SEM (cell line): ENCODE results near the genes ERO1A and CNIH1.

DNA sequence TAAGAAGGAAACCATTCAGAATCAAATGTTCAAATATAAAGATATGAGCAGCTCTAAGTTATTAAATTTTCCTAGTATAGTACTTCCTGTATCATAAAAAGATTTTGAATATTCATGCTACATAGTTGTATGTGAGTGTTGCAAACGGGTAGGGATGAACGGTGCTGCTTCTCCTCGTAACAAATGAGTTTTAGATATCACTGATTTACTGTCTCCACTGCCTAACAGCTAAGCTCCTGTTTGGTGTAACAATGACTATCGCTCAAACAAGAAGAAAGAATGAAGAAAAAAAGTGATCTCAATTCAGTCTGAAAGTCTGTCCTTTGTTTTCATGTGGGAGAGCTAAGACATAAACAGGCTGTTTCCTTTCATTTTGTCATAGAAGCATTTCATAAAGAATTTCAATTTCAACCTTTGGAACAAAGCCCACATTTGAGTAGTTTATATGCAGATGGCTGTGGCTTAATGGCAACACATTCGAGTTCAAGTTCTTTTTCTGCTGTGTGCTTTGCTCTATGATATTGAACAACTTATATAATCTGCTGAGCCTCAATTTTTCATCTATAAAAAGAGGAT lies 26.0 kb upstream of the RTRAF start:
- PRO-cap = no peak

- PRO-cap = no peak
Observed at GRCh38 chr14:52266828-52267214, 677 bp upstream of the PTGDR start.

DNA sequence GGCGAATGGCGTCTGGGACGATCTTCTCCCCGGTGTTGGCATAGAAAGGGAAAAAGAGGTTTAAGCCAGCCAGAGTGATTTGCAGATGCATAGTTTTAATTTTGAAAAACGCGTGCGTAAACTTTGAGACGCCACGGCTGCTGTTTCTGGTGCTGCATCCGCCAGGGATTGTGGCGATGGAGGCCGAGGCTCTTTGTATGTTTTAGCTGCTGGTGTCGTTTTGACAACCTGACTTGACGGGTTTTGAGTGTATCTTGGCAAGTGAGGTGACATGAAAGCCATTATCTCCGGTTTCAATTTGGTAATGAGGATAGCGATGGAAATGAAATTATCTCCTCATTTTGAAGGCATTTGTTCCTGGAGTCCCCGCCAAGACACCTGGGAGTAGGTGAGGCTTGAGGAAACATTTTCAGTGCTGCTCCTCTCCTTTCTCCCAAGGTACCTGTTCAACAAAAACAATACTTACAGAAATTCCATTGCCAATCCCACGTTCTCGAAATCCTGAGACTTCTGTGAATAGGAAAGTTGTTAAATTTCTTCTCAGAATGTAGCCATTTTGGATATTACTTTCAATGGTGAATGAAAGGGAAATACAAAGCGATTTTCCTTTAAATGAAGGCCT lies 1.7 kb downstream of the PTGDR start:
- PRO-cap = no peak

DNA sequence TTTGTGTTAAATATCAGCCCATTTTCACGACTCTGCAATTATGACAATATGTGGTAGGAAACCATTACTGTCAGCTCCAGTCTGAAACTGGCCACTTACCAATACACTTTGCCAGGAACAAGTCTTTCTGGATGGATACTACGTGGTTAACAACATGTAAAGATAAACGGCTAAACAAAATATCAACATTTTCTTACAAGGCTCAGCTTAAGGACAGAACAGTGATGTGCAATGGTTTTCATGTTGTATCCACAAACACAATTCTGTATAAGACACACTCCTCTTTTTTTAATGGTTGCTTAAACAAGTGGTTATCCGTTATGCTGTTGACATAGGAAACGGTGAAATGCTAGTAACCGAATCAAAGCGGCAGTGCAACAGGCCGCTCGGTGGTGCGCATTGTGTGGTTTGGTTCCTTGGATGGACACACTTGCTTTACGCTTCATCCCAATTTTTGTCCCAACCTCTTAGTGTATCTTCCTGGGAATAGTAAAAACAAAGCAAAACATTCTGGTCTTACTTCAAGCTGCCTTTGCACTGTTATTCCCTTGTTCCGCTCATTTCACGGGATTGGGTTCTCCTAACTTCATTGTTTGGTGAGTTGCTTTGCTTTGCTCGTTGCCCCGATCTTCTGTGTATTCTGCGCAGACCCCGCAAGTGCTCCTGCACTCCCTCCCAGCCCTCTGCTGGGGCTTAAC lies 690 bp upstream of the PTGER2 start:
- PRO-cap = no peak

DNA sequence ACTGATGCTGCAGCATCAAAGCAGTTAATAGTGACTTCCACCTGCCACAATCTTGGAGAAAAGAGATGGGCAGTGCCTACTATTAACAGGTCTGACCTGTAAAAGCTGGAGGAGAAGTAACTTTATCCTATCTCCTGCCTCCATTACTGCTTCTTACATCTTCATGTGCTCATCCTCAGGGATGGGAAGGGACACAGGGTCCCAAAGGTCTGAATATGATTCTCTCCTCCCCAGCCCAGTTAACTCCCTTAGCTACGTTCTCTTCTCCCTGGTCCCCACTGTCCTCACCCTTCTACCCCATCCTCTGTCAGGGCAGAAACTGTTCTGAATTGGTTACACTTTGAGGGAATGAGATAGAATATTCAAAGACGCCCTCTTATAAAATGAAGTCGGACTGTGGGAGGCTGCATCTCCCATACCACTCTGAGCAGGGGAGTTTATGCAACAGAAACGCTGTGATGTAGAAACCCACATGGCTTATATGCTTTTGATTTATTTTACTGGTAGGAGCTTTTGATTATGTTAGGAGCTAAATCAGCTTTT lies 2.4 kb downstream of the PTGER2 start:
- PRO-cap = no peak

DNA sequence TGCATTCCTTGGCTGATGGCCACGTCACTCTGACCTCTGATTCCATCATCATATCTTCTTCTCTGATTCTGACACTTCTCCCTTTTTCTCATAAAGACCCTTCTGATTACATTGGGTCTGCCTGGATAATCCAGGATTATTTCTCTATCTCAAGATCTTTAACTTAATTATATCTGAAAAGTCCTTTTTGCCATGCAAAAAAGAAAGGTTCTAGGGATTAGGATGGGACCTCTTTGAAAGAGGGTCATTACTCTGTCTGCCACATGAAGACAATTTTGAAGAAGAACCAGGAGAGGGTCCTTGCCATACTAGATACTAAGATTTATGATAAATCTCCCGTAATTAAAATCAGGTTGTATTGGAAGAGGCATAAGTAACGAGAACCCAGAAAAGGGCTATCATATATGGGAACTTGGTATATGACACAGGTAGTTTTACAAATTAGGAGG lies 31.1 kb downstream of the PTGER2 start:
- PRO-cap = no peak

DNA sequence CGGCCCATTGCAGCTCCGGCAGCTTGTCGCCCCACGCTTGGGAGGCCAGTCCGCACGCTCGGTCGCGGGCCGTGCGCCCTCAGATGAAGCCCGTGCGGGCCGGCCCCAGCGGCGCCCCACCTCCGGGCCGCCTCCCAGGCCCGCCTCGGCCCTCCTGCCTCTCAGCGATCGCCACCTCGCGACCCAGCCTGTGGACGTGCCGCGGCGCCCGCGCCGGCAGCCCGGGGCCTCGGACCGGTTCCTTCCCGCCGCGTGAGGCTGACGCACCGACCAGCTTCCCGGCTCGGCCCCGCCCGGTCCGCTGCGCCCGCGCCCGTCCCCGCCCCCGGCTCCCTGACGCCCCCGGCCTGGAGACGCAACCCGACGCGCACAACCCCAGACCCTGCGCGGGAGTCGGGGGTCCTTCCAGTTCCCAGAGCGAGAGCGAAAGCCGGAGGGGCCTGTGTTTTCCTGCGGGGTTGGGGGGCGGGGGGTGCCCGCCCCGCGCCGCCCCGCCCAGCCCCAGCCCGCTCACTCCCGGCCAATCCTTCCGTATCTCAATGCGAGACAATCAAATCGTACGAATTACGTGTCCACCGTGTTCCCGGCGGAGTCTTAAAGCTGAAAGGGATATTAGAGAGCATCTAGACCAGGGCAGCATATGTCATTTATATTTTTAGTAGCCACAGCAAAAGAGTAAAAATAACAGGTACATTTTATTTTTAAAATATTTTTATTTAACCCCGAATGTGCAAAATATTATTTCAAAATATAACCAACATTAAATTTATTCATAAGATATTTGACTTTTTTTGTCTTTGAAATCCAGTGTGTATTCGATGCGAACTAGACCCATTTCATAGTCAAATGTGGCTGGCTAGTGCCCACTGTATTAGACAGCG lies at the start of gene ERO1A:
ERO1A (minus strand) TSS at position 85 of the 881 bp plus-strand sequence.
- PRO-cap = bidirectional peak, plus-strand start at position 336 of the sequence, minus-strand start at position 244 of the sequence; bidirectional peak, plus-strand start at position 549 of the sequence, minus-strand start at position 425 of the sequence

DNA sequence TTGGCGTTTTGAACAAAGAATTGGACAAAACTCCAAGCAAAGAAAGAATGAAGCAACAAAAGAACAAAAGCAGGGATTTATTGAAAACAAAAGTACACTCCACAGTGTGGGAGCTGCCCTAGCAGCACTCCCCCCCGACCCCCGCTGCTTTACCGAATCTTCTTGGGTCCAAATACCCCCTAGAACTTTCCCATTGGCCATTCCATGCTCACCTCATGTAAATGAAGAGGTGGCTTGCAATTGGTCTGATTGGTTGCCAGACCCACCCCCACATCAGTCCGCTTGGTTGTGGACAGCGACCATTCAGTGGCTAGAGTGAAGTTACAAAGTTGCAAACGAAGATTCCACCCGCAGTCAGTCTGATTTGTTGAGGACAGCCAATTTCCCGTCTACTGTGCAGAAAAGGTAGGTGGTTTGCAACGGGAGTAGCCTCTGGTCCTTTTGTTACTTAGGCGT lies 3.8 kb downstream of the STYX start:
- PRO-cap = no peak

DNA sequence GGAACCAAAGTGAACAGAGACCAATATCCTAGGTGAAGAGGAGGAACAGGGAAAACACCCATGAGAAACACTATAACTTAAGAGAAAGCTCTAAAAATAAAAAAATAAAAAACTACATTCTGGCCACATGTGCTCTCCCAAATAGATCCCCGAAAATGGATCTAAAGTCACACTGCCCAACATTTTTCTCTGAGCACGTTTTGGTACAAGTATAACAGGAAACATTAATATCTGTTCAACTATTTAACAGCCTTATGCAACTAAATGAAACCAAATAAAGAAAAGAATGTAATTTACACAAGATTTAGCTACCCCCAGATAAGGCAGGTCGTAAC lies 31.1 kb downstream of the FERMT2 start:
- PRO-cap = no peak

DNA sequence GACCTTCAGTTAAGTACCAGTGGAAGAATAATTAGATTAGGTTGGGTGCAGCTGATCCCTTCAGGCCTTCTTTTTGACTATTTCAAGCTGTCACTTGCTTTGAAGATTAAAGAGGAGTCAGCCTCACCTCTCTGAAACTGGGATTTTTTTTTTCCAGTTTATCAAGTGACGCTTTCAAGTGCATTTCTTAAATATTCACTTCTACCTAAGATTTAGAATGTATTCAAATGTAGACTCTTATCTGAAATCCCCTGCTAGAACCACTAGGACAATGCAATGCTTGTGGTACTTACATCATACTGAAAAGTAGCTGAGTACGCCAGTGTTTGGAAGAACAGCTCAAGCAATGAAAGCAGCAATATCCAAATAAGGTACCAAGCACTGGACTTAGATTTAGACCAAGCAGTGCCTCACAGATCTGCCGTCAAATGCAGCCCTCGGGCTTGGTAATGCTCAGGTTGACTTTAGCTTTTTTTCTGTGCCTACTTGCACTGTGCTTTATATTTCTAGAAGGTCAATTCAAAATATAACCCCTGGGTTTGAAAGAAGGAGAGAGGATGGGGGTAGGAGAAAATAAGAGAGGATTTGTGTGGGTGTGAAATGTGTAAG lies 3.7 kb upstream of the FERMT2 start:
- PRO-cap = no peak

DNA sequence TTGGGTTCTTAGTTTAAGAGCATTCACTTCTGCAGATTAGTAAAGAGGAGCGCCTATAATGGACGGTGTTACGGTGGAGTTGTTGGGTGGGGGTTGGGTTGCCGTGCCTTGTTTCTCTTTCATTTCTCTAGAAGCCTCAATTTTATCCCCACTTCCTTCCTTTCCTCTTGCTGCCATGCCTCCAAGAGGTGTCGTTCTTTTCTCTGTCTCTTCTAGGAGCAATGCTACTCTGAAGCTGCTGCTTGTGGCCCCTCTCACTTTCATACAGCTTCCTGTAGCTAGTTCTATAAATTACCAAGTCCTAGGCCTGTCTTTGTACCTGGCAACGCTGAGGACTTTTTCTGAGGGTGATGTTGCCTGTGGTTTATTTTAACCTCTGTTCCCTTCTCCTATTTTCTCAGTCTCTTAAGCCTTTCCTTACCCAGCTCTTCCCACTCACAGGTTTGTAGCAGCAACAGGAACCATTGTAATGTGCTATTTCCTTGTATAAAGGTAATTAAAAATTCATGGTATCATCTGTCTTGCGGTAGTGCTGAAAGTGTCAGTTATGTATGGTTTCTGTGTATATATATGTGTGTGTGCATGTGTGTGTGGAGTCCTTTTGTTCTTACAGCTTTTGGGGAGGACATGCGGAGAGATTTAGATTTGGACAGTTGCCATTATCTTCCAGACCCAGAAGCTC lies 44.0 kb downstream of the DDHD1 start:
- PRO-cap = bidirectional peak, plus-strand start at position 159 of the sequence, minus-strand start at position 84 of the sequence; bidirectional peak, plus-strand start at position 335 of the sequence, minus-strand start at position 264 of the sequence; bidirectional peak, plus-strand start at position 565 of the sequence, minus-strand start at position 540 of the sequence

DNA sequence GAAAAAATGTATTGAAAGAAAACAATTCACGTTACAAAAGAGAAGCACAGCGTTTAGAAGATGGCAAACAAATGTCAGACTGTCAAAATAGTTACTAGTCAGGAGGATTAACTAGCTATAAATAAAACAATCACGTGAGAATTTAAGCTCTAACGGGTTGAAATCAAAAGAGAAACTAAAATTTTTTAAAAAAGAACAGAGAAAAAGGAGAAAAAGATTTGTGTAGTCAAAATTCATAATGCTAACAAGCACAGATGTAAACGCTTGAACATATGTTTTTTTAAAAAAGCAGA lies 26.4 kb downstream of the DDHD1 start:
- PRO-cap = no peak

DNA sequence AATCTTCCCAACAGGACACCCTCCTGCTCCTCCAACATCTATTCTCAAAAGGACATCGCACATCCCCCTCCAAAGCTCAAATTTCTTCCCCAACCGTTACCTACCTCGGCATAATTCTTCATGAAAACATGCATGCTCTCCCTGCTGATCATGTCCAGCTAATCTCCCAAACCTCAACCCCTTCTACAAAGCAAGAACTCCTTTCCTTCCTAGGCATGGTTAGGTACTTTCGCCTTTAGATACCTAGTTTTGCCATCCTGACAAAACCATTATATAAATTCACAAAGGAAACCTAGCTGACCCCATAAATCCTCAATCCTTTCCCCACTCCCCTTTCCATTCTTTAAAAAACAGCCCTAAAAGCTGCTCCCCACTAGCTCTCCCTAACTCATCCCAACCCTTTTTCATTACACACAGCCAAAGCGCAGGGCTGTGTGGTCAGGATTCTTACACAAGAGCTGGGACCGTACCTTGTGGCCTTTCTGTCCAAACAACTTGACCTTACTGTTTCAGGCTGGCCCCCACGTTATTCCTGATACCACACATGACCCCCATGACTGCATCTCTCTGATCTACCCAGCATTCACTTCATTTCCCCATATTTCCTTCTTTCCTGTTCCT lies 21.2 kb downstream of the DDHD1 start:
- PRO-cap = no peak

DNA sequence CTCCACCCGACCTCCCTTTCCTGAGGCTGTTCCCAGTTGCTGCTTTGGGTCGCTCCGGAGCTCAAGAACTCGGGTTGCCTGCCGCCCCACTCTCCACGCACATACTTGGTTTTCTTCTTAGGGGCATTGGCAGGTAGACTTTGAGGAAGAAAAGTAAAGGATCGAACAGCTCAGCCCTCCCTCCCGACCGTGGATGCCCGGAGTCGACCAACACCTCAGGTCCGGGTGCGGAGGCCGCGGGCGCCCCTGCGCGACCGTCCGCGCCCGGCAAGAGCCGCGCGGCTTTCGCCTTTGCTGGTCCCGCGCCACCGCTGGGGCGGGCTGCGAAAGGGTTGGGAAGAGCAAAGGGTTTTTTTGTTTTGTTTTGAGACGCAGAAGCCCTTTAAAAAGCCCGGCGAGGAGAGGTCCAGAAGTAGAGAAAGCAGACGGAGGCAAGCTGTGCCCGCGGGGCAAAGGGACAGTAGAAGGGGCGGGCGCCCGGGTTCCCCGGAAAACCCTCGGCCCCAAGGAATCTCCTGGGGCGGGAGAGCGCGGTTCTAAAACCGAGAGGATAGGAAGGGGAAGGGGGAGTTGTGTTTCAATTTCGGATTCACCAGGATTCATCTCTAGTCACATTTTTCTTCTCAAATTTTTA lies 1.7 kb downstream of the BMP4 start:
- PRO-cap = bidirectional peak, plus-strand start at position 415 of the sequence, minus-strand start at position 287 of the sequence

GRCh38 chr14:54435384-54436116 lies 5.6 kb downstream of the CNIH1 start:
- PRO-cap = no peak

DNA sequence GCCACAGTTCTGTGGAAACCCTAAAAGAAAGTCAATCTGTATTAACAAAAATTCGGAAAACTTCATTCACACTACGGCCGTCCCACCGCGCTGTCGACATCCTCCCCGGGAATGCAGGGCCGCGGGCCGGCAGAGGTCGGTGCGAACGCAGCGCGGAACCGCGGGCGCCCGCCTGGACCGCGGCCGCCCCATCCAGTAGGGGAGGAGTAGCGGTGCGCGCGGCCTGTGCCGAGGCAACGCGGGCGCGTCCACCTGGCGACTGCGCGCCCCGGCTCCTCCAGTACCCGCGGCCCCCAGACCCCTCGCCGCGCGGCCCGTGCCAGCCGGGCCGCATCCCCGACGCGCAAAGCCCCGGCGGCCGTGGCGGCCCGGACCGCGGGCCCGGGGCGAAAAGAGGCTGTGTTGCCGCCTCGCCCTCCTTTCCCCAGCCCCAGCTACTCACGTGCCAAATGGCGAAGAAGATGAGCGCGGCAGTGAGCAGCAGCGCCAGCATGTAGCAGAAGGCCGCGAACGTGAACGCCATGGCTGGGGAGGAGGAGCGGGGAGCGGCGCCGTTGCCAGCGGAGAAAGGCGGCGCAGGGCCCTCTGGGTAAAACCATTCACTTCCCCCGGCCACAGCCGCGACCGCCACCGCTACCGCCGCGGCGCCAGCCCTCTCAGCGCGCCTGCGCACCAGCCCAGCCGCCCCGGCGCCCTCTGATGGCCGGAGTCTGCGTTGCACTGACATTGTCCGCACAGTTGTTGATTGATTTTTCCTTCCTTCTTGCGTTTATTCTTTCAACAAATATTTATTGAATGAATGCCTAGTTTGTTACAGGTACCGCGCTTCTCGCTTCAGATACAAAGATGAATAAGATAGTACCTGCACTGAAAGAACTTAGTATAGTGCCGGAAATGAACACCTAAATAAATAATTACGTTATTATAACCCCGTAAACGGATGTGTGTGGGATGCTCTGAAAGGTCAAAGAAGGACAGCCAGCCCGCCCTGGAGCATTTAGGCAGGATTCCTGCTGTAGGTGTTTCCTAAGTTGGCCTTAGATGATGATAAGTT lies at the start of gene CNIH1:
CNIH1 (minus strand) TSS at position 570 of the 1,054 bp plus-strand sequence.
- PRO-cap = unidirectional peak, plus-strand start at position 69 of the sequence; bidirectional peak, plus-strand start at position 308 of the sequence, minus-strand start at position 197 of the sequence; unidirectional peak, minus-strand start at position 533 of the sequence

- PRO-cap = no peak
Observed at GRCh38 chr14:54569860-54570804, 3.2 kb downstream of the SAMD4A start.

- PRO-cap = no peak
Observed at GRCh38 chr14:54599710-54600541, 33.0 kb downstream of the SAMD4A start.

- PRO-cap = no peak
Observed at GRCh38 chr14:54652013-54652876, 85.3 kb downstream of the SAMD4A start.

DNA sequence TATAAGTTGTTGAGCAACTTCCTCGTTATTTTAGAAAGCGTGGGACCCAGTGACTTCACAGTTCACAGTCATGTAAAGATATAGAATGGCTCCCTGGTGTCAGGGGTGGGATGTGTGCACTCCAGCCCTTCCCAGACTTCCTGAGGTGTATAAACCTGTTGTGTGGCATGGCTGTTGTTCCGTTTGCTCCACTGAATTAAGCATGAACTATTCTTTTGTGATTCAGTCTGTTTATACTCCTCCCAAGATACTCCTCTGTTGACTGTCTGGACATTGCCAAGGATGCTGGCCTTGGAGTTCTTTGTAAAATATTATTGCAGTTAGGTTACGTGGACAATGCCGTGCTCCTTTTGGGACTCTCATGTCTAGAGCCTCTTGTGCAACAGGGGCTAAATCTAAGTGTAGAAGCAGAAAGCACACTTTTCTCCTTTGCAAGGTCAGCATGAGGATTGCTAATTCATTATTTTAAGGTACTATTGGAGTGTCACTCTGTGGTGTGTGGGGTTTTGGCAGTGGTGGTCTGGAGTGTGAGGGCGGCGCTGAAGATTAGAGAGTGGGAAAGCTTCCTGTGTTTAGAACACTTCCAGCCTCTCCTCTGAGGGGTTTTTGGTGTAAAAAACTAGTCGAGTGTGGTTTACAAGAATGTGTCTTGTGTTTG lies 125.3 kb downstream of the SAMD4A start:
- PRO-cap = no peak